Bronchus fibroblast of lung (primary cell): ENCODE results near the genes CCL25, OR2Z1, OR7D2 and ZNF560.

DNA sequence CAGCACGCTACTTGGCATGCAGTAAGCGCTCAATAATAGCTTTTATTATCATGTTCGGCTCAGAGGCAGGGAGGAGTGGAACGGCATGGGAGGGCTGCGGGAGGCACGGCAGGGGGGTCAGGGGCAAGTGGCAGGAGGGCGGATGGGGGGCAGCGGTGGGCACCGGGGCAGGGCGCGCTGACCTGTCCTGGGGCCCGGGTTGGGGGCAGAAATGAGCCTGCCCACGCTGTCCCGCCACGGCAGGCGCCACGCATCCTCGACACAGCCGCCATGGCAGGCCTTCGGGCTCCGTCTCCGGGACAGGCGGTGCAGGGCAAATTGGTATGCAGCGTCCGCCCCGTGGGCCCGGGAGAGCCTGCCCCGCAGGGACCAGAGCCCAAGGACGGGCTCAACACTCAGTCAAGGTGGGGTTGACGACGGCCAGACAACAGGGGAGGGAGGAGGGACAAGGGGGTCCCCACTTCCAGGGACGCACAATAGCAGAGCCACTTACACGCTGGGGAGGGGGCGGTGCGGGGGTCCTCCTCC is 1.4 kb downstream of the CTXN1 start:
- RAMPAGE, long total RNA, result no peak

- RAMPAGE, long total RNA, result no peak
These were observed 8.0 kb upstream of the CTXN1 start for GRCh38 chr19:7933843-7934497.

DNA sequence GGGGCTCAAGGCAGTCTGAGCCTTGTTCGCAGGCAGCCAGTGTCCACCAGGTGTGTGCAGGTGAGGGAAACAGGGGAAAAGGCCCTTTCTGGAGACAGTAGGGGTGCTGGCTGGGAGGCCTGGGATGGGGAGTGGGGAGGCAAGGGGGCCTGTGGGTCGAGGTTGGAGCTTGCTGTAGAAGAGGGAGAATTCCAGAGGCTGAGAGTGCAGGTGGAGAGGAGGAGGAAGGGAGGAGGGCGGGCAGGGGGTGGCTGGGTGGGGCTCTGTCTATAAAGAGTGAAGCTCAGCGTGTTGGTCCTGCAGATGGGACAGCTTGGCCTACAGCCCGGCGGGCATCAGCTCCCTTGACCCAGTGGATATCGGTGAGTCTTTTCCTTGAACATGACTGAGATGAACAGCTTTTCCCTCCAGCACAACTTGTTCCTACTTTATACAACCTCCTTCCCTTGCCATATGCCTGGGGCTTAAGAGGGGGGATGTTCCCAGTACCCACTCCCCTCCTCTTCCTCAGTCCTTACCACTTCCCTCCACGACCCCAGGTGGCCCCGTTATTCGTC is at the start of gene CCL25:
TSS of gene CCL25 (plus strand) at position 300 of the 557 bp plus-strand sequence.
- RAMPAGE, long total RNA, result no peak

DNA sequence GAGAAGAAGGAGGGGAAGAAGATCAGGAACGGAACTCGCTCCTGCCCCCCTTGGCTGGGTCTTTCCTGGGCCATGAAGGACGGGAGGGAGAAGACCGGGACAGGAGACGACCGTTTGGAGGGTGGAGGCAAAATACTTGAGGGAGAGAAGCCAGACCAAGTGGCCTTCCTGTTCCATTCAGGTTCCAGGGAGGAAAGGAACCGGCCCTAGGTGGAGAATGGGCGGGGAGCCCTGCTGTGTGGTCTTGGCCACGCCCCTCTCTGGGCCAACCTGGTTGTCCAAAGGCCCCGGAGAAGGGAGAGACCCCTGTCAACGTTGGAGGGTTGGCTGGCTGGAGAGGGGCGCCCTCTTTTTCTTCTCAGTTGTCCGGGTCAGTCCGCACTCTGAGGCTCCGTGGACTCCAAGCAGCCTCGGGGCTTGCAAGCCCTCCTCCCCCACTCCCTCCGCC is 891 bp downstream of the FBN3 start:
- RAMPAGE, long total RNA, result no peak

DNA sequence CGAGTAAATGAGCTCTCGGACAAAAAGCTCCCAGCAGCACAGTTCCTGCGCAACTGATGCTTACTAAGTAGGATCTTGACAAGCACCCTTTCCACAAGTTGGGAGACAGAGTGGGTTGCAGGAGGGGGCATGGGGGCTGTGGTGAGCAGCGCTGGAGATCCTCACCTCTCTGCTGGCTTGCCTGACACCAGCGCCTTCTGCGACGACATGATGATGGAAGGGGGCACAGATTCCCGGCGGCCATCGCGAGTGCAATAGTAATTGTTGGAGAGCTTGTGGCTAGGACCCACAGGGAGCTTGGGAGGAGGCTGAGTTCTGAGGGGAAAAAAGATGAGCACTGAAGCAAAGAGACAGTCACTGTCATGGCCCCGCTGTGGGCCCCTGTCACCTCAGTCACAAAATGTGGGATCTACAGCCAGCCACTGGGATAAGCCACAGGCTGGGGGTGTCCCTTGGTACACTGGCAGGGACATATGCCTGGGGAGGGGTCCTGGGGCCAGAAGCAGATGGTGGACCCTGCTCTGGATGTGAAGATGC is 4.8 kb downstream of the NDUFA7 start:
- RAMPAGE, long total RNA, result no peak

GRCh38 chr19:8373841-8374521 is 10.0 kb downstream of the ANGPTL4 start:
- RAMPAGE, long total RNA, result no peak

GRCh38 chr19:8387903-8388858 is 2.0 kb upstream of the RAB11B start:
- RAMPAGE, long total RNA, result no peak

- RAMPAGE, long total RNA, result no peak
These were observed 502 bp downstream of the RAB11B start for GRCh38 chr19:8390563-8391161.

DNA sequence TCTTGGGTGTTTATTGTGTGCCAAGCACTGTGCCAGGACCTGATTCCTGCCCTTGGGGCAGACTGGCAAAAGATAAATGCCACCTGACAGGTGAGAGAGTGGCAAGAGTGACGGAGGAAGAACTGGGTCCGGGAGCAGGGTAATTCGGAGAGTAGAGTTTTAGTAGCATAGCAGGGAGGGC is 6.1 kb downstream of the RAB11B start:
- RAMPAGE, long total RNA, result no peak

- RAMPAGE, long total RNA, result no peak
These were observed 8.3 kb downstream of the PRAM1 start for GRCh38 chr19:8494044-8494536.

DNA sequence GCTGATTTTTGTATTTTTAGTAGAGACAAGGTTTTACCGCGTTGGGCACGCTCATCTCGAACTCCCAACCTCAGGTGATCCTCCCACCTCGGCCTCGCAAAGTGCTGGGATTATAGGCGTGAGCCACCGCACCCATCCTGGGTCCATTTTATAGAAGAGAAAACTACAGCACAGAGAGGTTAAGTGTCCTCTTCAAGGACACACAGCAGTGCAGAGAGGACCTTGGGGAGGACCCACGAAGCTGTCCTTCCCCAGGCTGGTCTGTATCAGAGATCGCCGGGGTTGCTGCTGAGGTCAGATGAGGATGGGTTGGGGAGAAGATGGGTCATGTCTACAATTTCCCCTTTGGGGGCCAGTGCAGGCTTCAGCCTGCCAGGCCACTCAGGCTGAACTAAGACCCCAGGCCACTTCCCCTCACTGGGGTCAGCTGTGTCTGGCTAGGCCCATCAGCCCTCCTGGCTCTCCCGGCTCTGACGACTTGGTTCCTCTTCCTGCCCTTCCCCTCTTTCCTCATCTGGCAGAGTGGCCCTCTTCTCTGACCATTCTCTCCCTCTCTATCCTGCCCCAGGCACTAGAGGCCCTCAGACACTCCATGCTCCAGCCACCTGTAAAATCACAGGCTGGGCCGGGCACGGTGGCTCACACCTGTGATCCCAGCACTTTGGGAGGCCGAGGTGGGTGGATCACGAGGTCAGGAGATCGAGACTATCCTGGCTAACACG is 9.6 kb downstream of the MYO1F start:
- RAMPAGE, long total RNA, result no peak

DNA sequence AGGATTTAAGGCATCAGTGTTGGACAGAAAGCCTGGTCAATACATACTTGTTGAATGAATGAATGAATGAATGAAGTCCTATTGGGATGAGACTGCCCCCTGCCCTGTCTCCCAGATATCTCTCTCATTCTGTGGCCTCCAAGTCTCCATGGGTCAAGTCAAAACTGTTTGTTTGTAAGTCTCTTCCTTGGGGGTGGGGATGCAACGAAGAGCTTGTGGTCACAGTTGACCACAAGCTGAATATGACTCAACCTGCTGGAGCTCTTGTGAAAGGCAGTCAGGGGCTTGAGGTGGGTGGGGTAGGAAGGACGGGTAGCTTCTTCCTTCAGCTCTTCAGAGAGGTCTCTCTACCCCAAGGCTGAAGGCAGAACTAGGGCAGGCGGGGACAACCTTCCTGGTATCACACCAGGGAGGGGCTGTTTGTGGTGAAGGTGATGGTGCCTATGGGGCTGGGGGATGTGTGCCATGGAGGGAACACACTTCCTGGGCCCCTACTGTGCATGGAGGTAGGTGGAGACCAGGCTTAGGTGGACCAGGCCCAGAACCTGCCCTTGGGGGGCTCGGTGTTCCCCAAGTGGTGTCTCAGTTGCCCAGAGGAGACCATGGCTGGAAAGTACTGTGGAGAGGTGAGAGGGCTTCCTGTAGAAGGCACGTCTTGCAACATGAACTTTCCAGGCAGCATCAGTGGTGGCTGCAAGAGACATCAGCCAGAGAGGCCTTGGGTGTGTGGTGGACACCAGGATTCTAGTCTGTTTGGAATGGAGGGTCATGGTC is 8.0 kb downstream of the MYO1F start:
- RAMPAGE, long total RNA, result no peak

GRCh38 chr19:8721465-8721768 is at the start of gene OR2Z1:
Gene OR2Z1 (plus strand): TSS chr19:8721634.
- RAMPAGE, long total RNA, result no peak

DNA sequence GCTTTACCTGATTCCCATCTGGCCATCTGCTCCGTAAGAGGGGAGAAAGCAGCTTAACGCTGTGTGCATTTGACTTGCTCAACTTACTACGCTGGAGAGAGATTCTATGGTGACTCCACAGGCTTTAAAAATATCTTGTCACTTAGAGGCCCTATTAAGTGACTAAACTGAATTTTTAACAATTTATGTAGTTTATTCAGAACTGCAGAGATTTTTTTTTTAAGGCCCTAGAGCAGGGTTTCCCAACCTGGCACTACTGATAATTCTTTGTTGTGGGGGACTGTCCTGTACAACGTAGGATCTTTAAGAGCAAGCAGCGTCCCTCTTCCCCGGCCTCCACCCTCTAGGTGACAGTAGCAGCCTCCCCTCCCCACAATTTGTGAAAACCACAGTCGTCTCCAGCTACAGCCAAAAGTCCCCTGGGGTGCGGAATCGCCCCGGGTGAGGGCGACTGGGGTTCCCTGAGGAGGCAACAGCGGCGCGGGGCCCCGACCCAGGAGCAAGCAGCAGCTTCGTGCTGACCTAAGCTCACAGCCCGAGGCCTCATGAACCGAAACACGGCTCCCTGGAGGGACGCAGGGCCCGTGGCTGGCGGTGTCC is 447 bp downstream of the ZNF558 start:
- RAMPAGE, long total RNA, result no peak

GRCh38 chr19:8832947-8833397 is 795 bp downstream of the MBD3L1 start:
- RAMPAGE, long total RNA, result no peak

GRCh38 chr19:9069995-9070634 is 16.7 kb upstream of the OR1M1 start:
- RAMPAGE, long total RNA, result no peak

- RAMPAGE, long total RNA, result no peak
These were observed at the start of gene OR7D2 for GRCh38 chr19:9178792-9179114. Gene OR7D2 (plus strand): TSS chr19:9178979.

DNA sequence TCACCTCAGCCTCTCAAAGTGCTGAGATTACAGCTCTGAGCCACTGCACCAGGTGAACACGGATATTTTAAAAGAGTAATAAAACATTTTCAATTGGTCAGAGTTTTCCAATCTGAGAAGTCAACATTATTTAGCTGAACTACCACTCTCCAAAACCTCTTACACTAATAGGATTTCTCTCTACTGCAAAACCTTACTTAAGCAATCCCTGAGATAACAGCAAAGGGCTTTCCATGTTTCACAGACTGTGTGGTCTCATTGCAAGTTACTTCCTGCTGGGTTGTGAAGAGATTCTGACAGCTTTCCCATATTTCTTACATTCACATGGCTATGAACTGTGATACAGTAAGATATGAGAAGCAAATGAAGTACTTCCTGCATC is 24.0 kb downstream of the ZNF266 start:
- RAMPAGE, long total RNA, result no peak

DNA sequence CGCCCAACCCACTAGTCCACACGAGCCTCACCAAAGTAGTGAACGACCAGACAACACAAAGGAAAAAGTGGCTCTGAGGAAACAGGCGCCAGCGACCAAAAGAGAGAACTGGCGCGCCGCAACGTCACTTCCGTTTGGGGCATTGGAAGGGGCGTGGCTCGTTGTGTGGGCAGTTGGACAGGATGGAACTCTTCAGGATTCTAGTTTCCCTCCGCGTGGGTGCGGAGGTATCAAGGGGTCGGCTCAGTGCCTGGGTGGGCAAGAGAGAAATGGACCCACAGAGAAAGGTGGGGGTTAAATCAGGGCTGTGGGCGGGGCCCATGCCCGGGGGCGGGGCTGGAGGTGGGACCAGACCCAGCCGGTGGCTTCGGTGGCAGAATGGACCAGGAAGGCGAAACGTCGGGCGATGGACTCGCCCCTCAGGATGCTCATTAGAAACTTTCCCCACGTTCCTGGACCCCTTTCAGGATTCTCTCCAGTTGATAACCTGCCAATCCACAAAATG is at the start of gene ZNF560:
TSS of gene ZNF560 (minus strand) at position 110 of the 505 bp plus-strand sequence.
- RAMPAGE, long total RNA, result no peak

DNA sequence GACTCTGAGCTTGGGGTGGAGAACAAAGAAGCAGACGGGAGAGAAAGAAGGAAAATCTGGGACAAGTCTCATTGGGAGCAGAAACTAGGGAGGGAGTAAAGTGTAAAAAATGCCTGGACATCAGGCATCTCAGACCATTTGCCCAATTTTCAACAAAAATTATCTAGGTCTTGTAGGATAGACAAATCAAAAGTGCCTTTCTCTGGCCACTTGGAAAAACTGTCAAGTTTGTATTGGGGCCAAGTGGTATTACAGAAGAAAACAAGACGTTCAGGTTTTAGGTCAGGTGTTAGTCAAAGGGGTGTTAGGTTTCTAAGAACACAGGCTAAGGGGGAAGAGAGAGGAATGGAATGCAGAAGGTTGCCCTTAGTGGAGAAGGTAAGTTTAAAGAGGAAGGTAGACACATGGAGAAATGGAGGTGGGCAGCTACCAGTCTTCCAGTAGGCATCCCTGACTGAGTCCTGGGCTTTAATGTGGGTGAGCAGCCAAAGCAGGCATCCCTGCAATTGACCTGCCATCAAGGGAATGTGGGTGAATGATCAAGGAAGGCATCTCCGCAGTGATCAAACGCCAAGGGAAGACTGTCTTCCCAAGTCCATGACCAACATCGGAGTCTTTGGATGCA is 19.9 kb upstream of the ZNF561 start:
- RAMPAGE, long total RNA, result no peak